Cerebellum (tissue), 5 donors: ENCODE results near the genes ATOSA and WDR72.

- PRO-cap, 3 experiments, result no peak in any of the 3 experiments
- RAMPAGE, long total RNA, result no peak
Measured at GRCh38 chr15:52232224-52232858, 41.1 kb upstream of the GNB5 start.

DNA sequence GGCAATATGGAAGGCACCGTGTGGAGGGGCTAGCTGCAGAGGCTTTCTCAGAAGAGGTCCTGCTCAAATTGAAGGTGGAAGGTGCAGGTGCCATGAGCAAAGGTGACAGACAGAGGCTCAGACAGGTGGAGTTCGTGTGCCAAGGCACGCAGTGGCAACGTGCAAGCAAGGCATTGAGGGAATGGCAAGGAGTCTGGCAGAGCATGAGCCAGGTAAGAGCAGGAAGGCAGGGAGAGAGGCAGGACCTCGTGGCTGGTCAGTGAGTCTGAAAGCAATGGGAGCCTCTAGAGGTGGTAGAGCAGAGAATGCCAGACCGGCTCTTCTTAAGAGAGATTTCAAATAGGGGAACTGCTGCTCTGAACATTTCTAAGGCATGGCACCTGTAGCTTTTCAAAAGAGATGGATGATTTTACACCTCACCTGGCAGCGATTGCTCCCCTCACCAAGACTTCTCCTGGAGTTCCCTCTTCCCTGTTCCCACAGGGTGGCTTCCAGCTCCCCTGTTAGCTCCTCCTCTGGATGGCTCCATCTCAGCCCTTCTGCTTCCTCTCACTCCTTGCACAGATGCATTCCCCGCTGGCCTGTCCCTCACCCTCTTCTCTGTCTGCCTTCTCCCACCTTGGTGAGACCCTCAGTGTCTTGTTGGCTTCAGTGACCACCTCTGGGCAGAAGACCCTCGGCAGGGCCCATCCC lies 2.7 kb downstream of the MYO5C start:
- PRO-cap, 3 experiments, result no peak in any of the 3 experiments
- RAMPAGE, long total RNA, result no peak

- PRO-cap, 3 experiments, result no peak in any of the 3 experiments
- RAMPAGE, long total RNA, result no peak
Measured at GRCh38 chr15:52362296-52362813, 66.8 kb upstream of the MYO5C start.

DNA sequence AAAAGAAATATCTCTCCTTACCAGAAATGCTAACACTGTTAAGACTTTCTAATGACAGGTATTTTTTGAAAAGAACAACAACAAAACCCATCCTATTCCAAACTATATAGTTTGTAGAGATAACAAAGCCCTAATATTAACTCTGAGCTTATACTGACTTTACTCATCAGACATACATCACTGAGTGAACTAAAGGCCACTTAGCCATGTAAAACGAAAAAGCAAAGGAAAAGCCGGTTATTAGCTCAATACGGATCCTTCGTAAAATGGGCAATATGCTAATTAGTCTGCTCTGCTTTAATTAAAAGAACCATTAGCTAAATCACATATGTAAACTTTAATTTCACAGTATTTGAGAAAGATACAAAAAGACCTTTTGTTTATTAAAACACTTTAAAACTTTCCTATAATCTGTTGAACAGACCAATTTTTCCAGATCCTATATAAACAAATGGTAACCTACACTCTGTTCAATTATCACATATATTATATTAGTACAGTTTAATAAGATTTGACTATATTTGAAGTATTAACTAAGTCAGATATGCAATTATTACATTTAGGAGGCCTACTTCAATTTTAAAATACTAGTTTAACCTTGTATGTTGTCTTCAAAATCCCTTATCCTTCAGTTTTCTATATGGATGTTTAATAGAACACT lies 28.5 kb downstream of the ATOSA start:
- PRO-cap, 3 experiments, result peak in 1 of 3 experiments; most common plus-strand start position 422 of the sequence (in 1)
- RAMPAGE, long total RNA, result no peak

GRCh38 chr15:52677749-52677963 lies 1.5 kb downstream of the ATOSA start:
- PRO-cap, 3 experiments, result no peak in any of the 3 experiments
- RAMPAGE, long total RNA, result no peak

- PRO-cap, 3 experiments, result peak in 3 of 3 experiments; most common plus-strand start chr15:52679434 (in 1); most common minus-strand start chr15:52679365 (in 2)
- RAMPAGE, long total RNA, result no peak
Measured at GRCh38 chr15:52679078-52679582, at the start of gene ATOSA. ATOSA (minus strand) TSS chr15:52679388.

DNA sequence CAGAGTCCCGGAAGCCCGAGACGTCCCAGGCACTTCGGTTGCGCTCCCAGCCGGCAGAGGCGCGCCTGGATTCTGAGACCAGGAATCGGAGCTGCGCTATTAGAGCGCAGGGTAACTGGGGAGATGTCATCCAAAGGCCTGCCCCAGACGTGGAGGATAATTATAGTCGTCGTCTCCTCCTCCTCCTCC lies 289 bp upstream of the ATOSA start:
- PRO-cap, 3 experiments, result peak in 1 of 3 experiments; most common minus-strand start position 158 of the sequence (in 1)
- RAMPAGE, long total RNA, result no peak

- PRO-cap, 3 experiments, result no peak in any of the 3 experiments
- RAMPAGE, long total RNA, result no peak
Measured at GRCh38 chr15:52679996-52680342, 781 bp upstream of the ATOSA start.

DNA sequence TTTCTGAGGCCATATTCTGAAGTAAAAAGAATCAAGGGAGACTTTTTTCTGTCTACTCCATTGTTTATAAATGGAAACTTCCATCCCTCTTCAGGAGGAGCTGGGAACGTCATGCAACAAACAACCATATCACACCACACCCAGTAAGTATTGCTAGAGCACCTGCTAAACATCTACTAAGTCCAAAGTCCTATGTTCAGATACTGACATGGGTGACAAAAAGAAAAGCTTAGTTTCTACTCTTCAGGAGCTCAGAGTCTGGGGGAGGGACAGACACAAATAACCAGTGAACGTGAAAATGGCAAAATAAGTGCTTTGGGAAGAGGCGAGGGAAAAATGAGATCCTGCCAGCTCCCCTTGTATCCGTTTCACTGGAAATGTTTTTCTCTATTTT lies 324.9 kb upstream of the ONECUT1 start:
- PRO-cap, 3 experiments, result no peak in any of the 3 experiments
- RAMPAGE, long total RNA, result no peak

GRCh38 chr15:53437961-53438507 lies 321.4 kb downstream of the WDR72 start:
- PRO-cap, 3 experiments, result no peak in any of the 3 experiments
- RAMPAGE, long total RNA, result no peak

DNA sequence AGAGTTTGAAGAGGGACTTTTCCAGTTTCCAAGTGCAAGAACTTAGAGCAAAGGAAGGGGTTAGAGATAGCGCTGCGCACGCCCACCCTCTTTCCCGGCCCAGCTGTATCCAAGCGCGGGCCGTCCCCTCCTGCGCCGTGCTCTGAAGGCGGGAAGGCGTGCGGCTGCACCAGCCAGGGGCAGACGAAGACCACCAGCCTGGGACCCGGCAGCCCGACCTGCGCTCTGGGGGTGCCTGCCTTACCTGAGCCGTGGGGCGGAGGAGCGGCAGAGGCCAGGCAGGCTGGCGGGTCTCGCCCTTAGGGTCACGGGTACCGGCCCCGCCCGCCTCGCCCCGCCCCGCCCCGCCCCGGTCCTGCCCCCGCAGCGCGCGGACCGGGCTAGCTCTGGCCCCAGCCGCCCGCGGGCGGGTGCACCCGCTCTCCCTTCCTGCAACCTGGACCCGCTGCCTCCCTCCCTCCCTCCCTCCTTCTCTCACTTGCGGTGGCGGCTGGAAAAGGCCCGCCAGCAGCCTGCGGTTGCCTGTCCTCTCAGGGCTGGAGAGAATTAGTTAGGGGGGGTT lies at the start of gene WDR72:
Gene WDR72, minus strand, starts transcription at position 275 of the 562 bp plus-strand sequence.
- PRO-cap, 3 experiments, result no peak in any of the 3 experiments
- RAMPAGE, long total RNA, result no peak

DNA sequence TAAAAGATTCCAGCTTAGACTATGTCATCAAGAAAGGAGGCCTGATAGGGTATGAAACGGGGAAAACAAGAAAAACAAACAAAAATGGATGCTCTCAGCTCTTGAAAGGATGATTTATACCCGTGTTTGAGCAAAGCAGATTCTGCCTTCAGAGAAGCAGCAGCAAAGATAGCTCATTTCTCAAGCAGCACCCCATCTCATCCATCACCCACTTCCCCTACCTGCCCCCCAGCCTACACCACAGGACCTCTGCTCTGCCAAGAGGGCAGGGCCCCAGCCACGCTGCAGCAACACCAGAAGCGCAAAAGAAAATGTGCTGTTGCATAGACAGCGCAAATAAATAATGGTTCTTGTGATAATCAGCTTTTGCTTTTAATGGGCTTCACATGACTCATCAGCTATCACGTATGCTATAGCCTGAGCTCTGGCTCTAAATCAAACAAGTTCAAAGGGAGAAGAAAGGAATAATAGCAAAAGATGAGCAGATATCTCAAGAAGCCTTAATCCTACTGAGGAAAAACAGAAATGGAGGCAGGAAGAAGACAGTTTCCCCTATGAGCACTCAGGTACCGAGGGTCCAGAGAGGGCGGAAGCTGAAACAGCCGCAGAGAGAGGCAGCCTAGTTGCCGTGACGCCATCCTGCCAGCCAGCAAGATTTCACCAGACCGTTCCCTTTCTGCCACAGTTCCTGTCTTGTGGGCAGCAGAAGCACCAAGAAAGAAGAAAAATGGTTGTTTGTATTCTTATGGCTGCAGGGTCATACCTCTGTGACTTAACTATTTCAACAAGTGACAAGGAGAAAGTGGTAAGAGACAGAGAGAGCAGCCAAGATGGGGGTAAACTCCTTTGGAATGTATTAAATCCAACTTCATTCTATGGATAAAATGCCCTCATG lies 22.1 kb downstream of the RAB27A start:
- PRO-cap, 3 experiments, result no peak in any of the 3 experiments
- RAMPAGE, long total RNA, result no peak

- PRO-cap, 3 experiments, result no peak in any of the 3 experiments
- RAMPAGE, long total RNA, result no peak
Measured at GRCh38 chr15:55268125-55268606, 21.4 kb downstream of the RAB27A start.

DNA sequence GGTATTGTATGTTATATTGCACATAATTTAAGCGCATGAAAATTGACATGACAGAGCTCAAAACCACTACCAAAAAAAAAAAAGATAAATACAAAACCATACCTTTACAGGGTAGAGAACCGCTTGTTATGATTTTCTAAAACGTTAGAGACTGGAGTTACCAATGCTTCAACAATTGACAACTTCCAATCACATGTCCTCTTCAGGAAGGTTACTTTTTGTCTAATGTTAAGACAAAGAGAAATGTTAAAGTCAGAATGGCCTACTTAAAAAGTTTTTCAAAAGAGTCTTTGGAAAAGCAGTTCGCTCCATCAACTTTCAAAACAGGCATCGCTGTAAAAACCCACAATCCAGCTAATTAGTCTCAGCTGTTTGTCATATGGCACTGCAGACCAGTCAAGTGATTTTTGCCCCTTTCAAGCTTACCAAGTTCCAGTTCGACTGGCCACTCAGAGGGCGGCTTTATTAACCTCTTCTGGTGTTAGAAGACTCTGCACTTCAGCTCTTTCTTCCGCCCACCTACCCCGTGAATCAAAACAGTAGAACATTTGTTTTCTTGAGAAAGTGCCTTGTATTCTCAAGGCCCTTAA lies 19.5 kb downstream of the RAB27A start:
- PRO-cap, 3 experiments, result no peak in any of the 3 experiments
- RAMPAGE, long total RNA, result no peak

DNA sequence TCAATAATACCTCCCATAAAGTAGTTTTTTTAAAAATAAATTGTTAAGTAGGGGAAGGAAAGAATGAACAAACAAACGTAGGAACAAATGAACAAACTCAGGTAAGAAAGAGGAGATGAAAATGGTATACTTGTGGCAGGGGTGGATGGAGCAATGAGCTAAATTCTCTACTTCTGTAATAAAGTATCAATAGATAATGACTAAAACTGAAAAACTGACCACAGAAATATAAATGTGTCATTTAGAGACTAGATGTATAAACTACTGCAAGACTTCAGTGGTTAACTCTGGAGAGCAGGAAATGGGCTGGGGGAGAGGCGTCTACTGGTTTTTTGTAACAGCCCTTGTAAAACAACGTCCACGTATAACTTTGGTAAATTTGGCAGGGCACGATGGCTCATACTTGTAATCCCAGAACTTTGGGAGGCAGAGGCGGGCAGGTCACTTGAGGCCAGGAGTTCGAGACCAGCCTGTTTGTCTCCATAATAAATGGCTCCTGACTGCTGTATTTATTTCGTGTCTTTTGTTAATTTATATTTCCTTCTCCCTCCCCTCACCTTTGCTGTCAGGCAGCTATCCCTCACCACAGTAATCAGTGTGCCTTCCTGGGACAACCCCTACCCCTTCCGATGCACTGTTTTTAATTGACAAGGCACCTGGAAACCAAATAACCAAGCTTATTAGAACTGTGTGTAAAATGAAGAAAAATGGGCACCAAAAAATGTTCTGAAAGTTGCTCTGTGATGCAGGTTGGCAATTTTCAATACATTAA lies 12.4 kb downstream of the RAB27A start:
- PRO-cap, 3 experiments, result no peak in any of the 3 experiments
- RAMPAGE, long total RNA, result no peak

DNA sequence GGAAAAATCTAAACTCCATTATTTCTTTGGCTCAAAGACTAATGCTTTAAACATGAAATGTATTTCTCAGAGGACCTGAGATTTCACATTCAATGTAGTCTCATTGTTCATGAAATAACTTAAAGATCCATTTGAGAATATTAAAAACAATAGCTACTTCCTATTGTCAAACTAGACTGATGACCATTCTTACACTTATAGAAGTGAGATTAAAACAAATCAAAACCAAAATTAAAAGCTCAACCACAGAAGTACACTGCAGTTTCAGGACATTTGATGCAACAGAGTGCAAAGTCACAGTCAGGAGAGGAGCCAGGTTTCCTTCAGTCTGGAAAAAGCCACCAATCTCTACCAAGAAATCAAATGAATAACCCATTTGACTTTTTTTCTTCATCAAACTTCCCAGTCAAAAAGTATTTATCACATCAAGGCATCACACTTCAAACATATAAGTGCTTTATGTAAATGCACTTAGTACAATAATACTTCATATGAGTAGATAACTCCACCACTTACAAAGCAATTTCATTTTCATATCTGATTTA lies 5.4 kb downstream of the CCPG1 start:
- PRO-cap, 3 experiments, result no peak in any of the 3 experiments
- RAMPAGE, long total RNA, result no peak

DNA sequence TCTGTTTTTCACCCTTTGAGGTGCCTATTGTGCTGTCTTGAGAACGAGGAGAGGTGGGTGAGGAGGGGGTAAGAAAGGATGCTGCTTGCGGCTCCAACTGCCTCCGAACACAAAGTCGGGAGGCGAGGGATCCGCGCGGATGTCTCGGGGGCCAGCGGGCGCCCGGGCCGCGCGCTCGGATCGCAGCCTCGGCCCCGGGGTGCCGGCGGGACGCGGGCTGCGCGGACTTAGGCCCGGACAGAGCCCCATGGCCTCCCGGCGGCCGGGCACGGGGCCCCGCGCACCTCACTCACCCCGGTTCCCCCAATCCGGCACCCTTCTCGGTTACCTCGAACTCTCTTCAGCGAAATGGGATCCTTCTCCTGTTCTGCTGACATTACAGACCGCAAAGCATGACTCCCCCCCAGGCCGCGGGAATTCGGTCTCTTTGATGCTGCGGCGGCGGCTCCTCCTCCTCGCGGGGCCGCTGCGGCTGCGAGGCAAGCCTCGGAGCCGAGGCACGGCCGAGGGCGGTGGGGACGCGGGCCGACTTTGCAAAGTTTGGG lies 566 bp downstream of the PYGO1 start:
- PRO-cap, 3 experiments, result peak in 1 of 3 experiments; most common plus-strand start position 112 of the sequence (in 1)
- RAMPAGE, long total RNA, result no peak

- PRO-cap, 3 experiments, result no peak in any of the 3 experiments
- RAMPAGE, long total RNA, result no peak
Measured at GRCh38 chr15:55742175-55742464, 832 bp downstream of the PRTG start.

DNA sequence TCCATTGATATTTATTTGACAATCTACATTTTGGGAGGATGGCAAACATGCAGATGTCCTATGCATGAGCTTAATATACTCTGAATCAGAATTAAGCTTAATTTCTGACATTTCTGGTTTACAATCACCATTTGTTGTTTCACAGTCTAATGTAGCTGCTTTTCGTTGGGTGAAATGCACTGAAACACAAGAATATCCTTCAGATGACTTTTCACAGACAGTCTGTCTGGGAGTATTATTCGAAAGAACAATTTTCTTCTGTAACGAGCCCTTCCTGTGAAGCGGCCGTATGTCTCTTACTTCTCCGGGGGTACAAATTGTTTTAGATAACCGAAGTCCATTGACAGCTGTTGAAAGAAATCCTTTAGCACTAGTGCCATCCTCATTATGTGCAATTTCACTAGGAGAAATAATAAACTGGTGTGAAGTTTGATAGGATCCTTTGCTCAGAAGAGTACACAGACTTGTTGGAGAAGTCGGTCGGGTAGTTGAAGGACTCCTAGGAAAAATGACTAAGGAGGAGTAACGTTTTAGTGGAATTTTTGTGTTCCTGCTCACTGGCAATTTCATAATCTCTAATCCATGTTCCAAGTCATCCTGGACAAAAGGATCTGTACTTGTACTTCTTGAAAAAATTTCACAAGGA lies 77.8 kb downstream of the NEDD4 start:
- PRO-cap, 3 experiments, result no peak in any of the 3 experiments
- RAMPAGE, long total RNA, result no peak

DNA sequence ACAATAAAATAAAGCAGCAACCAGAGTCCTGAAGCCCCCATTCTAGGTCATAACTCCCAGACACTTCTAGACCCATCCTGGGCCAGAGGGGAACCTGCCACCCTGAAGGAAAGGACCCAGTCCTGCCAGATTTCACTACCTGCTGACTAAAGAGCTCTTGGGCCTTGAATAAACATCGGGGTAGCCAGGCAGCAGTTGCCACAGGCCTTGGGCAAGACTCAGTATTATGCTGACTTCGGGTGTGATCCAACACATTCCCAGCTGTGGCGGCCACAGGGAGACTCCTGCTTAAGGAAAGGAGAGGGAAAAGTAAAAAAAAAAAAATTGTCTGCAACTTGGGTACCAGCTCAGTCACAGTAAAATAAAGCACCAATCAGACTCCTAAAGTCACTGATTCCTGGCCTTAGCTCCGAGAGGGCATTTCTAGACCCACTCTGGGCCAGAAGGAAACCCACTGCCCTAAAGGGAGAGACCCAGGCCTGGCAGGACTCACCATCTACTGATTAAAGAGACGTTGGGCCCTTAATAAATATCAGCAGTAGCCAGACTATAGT lies 23.8 kb downstream of the NEDD4 start:
- PRO-cap, 3 experiments, result no peak in any of the 3 experiments
- RAMPAGE, long total RNA, result no peak